Gastrocnemius medialis (tissue), 3 donors: ENCODE data around the gene LAMC3.

- PRO-cap: no peak
- RAMPAGE, long total RNA, 3 experiments: no peak in any of the 3 experiments
Measured at GRCh38 chr9:131009034-131009757, at the start of gene LAMC3. Gene LAMC3 (plus strand): TSS chr9:131009174.

- PRO-cap: no peak
- RAMPAGE, long total RNA, 3 experiments: no peak in any of the 3 experiments
Measured at GRCh38 chr9:131125748-131126519, 548 bp downstream of the NUP214 start.

DNA sequence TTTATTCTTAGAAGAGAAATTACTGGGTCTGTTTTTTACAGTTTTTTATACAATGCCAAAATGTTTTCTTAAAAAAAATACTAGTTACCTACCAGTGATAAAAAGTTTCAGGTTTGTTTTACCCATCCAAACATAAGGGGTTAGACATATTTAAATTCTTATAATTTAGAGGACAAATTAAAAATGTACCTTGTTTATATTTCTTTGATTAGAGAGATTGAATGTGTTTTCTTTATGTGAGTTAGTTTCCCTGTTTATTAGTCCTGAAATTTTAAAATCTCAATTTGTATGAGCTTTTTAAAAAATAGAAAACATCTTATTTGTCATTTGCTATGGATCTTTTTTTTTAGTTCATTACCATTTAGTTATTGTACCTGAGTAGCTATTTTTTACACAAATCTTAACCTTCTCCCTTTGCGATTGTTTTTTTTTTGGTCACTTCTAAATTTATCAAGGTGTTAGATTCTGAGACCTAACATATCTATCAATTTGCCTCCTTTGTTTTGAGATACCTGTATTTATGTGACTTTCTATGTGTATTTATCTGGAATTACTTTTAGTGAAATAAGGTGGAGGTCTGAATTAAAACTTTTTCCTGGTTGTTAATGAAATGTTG lies 18.1 kb downstream of the NUP214 start:
- PRO-cap: no peak
- RAMPAGE, long total RNA, 3 experiments: no peak in any of the 3 experiments

DNA sequence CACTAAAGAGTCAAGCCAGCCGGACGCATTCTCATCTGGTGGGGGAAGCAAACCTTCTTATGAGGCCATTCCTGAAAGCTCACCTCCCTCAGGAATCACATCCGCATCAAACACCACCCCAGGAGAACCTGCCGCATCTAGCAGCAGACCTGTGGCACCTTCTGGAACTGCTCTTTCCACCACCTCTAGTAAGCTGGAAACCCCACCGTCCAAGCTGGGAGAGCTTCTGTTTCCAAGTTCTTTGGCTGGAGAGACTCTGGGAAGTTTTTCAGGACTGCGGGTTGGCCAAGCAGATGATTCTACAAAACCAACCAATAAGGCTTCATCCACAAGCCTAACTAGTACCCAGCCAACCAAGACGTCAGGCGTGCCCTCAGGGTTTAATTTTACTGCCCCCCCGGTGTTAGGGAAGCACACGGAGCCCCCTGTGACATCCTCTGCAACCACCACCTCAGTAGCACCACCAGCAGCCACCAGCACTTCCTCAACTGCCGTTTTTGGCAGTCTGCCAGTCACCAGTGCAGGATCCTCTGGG lies 71.9 kb downstream of the NUP214 start:
- PRO-cap: no peak
- RAMPAGE, long total RNA, 3 experiments: no peak in any of the 3 experiments

- PRO-cap: no peak
- RAMPAGE, long total RNA, 3 experiments: no peak in any of the 3 experiments
Measured at GRCh38 chr9:131258527-131259332, 17.6 kb downstream of the FAM78A start.

GRCh38 chr9:131277356-131278661 lies 1.5 kb upstream of the FAM78A start:
- PRO-cap: bidirectional peak, plus-strand start at chr9:131277524, minus-strand start at chr9:131277498; unidirectional peak, minus-strand start at chr9:131277882; unidirectional peak, minus-strand start at chr9:131278093
- RAMPAGE, long total RNA, 3 experiments: no peak in any of the 3 experiments

- PRO-cap: bidirectional peak, plus-strand start at chr9:131394113, minus-strand start at chr9:131393811
- RAMPAGE, long total RNA, 3 experiments: no peak in any of the 3 experiments
Measured at GRCh38 chr9:131393567-131393917, 344 bp upstream of the PRRC2B start.

- PRO-cap: no peak
- RAMPAGE, long total RNA, 3 experiments: no peak in any of the 3 experiments
Measured at GRCh38 chr9:131436208-131437395, 42.7 kb downstream of the PRRC2B start.

- PRO-cap: no peak
- RAMPAGE, long total RNA, 3 experiments: no peak in any of the 3 experiments
Measured at GRCh38 chr9:131454963-131455245, 47.8 kb upstream of the POMT1 start.

DNA sequence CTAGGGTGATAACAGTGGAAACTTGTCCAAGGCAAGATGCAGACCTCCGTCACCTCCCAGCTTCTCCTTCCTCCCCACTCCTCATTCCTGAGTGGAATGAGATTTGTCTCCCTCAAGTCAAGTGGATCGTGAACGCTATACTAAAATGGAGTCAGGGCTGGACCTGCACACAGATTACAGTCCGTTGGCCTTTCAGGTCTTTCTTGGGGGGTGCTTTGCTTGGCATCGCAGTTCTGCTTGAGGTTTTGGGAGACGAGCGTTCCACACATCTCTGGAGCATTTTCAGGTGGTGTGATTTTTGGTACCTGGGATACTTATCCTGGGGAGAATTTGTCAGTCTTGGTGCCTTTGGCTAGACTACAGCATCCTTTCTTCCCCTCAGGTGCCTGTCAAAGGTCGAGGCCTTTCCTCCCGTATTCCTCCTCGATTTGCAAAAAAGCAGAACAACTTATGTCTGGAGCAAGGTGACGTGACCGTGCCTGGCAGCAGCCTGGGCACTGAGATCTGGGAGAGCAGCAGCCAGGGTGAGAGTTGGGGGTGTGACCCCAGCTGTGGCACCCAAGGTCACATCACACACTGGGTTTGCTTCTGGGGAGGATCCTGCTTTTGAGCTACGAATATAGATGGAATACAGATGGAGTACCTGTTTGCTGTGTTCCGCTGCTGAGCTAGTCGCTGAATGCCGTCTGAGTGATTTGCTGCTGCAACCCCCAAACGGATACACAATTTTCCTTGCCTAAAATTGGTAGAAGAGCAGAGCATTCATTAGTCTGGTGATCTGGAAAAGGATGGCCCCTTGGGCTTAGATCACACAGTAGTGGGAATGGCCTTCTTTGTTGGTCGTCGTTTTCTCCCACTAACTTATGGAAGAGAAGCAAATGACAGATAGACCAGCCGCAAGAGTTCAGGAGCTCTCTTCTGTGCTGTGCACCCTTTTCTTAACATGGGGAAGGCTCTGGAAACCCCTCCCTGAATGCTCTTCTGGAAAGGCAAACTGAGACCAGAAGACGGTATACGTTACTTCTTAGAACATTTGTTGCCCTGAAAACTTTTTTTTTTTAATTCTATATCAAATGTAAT lies 23.5 kb upstream of the POMT1 start:
- PRO-cap: no peak
- RAMPAGE, long total RNA, 3 experiments: no peak in any of the 3 experiments

- PRO-cap: bidirectional peak, plus-strand start at chr9:131483682, minus-strand start at chr9:131483500
- RAMPAGE, long total RNA, 3 experiments: no peak in any of the 3 experiments
Measured at GRCh38 chr9:131483221-131483860, 19.4 kb upstream of the POMT1 start.

GRCh38 chr9:131530407-131530898 lies 610 bp downstream of the UCK1 start:
- PRO-cap: unidirectional peak, plus-strand start at chr9:131530752
- RAMPAGE, long total RNA, 3 experiments: no peak in any of the 3 experiments

DNA sequence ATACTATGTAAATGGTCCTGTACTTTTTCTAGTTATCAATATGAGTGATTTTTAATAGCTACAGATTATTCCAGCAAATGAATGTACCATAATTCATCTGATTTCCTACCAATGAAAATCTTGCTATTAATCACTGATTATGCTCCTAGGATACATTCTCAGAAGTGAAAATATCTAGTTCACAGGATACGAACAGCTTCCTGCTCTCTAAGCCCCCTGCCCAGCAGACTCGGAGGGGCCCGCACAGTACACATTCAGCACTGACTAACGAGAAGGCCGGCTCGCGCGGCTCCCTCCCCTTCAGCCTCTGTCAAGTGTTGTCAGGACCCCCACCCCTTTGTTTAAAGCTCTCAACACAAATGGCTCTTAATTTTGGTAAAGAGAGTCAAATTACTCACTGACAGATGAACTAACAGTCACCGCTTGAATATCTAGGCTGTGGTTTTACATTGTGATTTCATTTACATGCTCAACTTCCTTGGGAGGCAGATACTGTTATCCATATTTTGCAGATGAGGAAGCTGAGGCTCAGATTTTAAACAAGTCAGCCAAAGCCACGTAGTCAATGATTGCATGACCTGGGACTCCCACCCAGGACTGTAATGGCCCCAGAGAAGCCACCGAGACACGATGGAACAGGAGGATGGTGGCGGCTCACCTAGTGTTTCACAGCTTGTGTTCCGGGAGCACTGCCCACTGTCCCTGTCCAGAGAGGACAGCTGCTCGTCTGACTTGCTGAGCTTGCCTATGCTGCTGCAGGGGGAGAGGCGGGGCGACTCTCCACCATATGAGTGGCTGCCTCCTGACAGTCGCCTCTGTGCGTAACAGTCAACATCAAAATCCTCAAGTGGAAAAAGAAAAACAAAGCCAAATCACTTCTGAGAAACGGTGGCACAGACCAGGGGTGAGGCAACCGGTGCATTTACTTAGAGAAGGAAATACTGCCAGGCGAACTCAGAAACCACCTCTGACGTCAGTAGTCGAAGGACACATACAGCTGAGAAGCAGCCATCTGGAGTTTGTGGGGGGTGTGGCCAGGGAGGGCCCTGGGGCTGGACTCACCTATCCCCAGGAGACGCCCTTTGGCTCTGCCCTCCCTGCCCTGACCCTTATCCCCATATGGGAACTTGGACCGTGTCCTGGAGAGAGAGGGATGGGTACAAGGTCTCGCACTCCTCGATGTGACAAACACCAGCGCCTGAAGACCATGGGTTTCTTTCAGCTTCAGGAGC lies 82.3 kb downstream of the PRRT1B start:
- PRO-cap: bidirectional peak, plus-strand start at position 875 of the sequence, minus-strand start at position 721 of the sequence; bidirectional peak, plus-strand start at position 1,031 of the sequence, minus-strand start at position 928 of the sequence
- RAMPAGE, long total RNA, 3 experiments: no peak in any of the 3 experiments

DNA sequence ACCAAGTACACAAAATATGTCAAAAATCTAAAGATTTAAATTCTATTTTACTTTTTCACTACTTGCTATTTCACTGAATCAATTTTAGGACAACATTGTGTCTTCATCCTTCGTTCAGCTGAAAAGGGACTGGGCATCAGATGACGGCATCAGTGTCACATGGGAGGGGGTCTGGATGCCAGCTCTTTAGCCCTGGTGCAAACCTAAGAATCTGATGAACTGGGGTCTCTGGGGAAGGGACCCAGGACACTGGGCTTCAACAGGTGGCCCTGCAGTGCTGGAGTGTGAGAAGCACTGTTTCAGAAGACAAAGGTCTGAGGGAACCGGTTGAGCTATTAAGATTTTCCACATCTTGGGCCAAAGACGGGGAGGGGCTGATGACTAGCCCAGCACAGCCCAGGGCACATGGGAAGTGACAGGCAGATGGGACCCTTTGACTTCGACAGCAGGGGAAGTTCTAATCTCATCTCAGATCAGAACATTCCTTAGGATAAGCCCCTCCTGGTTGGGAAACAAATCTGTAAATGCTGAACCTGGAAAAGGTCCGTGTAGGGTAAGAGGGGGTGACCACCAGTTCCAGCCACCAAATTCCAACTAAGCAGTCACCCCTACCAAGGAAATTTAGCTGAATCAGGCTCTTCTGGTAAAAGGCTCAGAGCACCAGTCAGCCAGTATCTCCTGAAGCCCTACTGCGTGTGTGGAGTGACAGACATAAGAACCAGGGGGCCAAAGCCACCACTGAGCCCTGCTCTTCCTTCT lies 67.4 kb downstream of the RAPGEF1 start:
- PRO-cap: unidirectional peak, minus-strand start at position 308 of the sequence
- RAMPAGE, long total RNA, 3 experiments: no peak in any of the 3 experiments

DNA sequence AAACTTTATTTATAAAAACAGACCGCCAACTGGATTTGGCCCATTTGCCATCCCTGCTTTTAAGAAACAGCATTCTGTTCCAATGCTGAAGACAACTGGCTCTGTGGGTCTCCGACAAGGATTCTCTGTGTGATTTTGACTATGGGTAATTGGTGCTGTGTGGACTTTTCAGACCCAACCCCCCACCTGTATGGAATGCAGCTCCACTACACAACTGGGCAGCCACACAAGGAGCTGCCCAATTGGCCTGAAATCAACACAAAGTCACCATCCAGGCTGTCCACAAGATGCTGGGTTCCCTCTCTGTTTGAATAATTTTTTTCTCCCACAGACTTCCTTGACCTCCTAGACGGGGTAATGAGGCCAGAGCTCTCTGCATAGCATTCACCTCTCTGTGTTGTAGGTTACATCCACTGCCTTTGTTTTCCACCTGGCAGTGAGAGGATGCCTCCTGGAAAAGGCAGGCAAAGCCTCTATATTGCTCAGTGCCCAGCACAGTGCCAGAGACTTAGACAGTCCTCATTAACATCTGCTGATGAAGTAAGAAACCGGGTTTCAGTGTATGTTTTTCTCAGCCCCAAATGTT lies 53.5 kb downstream of the RAPGEF1 start:
- PRO-cap: no peak
- RAMPAGE, long total RNA, 3 experiments: no peak in any of the 3 experiments

GRCh38 chr9:131695708-131696044 lies 44.2 kb downstream of the RAPGEF1 start:
- PRO-cap: no peak
- RAMPAGE, long total RNA, 3 experiments: no peak in any of the 3 experiments

- PRO-cap: no peak
- RAMPAGE, long total RNA, 3 experiments: no peak in any of the 3 experiments
Measured at GRCh38 chr9:131707044-131707361, 32.9 kb downstream of the RAPGEF1 start.

DNA sequence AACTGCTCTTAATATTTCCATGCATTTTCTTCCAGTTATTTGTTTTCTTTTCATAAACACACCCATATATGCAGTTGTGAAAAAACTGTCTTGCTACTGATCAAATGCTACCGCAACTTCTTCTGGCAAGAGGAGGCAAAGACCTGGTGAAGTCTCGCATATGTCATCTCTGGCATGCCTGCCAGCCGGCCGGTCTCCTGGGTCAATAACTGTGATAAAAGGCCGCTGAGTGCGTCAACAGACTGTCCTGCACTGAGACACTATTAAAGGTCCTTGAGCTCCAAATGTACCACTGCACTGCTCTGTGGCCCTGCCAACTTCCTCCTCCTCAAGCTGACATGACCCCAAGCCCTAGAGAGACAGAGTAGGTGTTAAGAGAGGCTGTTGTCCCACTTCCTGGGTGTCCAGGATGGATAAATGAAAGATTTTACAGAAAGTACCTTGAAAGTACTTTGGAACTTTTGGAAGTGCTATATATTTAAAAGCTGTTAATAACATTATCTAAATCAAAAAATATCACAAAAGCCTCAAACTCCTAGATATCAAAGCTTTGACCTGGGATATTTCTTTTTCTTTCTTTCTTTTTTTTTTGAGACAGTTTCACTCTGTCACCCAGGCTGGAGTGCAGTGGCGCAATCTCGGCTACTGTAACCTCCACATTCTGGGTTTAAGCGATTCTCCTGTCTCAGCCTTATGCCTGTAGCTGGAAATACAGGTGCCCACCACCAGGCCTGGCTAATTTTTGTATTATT lies 31.5 kb downstream of the RAPGEF1 start:
- PRO-cap: bidirectional peak, plus-strand start at position 292 of the sequence, minus-strand start at position 254 of the sequence
- RAMPAGE, long total RNA, 3 experiments: no peak in any of the 3 experiments

DNA sequence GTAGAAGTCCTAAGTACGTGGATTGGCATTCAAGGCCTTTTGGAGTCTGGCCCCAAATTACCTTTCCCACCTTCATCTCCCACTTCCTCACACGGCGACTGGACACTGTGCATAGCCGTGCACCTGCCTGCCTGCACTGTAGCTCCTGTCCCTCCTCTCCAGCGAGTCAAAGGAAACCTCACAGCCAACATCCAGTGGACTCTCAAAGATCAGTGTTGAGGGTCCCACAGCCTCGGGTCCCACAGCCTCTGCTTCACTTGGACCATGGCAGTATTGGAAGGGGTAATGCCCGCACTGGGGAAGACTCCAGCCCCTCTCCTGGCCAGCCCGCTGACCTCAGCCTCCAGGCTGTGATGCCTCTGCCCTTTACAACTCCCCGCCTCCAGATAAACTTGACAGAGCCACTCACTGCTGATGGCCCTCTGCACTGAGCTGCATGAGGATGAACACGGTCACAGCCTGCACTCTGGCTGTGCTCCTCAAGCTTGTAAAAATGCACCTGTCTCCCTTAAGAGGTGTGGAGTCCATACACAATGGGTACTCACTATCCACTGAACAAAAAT lies 23.0 kb downstream of the RAPGEF1 start:
- PRO-cap: no peak
- RAMPAGE, long total RNA, 3 experiments: no peak in any of the 3 experiments

DNA sequence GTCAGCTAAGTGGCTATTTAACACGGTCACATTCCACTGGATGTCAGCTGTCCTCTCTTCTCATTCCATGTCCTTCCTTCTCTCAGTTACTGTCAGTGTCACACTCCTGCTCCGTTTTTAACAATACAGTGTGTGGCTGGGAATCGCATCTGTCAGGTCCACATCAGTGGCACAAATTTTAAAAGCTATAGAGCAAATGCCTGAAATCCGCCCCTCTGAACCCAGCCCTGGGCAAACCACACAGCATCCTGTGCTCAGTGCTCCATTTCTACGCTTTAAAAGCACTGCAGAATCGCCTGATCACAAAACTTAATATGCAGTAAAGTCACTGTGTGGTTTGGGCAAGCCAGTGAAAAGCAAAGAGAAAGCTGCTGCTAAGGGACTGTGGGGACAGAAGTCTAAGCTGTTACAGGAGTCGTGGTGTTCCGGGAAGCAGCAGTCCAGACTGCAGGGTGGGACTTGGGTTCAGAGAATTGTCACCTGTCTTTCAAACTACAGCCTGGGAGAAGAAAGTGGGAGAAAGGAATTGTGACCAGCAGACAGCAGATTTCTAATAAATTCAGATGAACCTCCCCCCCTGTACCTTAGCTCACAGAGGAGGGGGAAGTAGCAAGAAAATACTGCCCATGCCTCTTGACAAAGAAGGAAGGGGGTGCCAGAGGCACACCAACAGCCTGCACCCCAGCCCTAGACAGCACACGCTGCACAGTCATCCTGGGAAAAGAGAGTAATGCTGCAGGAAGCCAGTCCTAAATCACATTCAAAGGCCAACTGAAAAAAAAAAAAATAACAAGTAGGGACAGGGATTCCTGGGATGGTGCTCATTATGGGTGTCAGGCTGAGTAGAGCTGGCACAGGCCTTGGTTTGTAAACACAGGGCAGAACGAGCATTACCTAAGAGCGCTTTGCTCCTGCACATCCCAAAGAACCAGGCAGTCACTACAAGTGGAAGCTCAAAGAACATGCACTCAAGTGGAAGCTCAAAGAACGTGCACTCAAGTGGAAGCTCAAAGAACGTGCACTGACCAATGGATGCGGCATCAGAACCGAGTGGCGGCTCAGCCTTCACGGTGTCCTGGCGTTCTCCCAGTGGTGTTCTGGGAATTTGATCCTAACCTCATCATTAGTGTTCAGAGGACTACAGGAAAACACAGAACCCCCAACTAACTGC lies 8.0 kb downstream of the RAPGEF1 start:
- PRO-cap: bidirectional peak, plus-strand start at position 939 of the sequence, minus-strand start at position 844 of the sequence
- RAMPAGE, long total RNA, 3 experiments: no peak in any of the 3 experiments